LUHMES (cell line): ENCODE measurements around a stretch of chr1.

DNA sequence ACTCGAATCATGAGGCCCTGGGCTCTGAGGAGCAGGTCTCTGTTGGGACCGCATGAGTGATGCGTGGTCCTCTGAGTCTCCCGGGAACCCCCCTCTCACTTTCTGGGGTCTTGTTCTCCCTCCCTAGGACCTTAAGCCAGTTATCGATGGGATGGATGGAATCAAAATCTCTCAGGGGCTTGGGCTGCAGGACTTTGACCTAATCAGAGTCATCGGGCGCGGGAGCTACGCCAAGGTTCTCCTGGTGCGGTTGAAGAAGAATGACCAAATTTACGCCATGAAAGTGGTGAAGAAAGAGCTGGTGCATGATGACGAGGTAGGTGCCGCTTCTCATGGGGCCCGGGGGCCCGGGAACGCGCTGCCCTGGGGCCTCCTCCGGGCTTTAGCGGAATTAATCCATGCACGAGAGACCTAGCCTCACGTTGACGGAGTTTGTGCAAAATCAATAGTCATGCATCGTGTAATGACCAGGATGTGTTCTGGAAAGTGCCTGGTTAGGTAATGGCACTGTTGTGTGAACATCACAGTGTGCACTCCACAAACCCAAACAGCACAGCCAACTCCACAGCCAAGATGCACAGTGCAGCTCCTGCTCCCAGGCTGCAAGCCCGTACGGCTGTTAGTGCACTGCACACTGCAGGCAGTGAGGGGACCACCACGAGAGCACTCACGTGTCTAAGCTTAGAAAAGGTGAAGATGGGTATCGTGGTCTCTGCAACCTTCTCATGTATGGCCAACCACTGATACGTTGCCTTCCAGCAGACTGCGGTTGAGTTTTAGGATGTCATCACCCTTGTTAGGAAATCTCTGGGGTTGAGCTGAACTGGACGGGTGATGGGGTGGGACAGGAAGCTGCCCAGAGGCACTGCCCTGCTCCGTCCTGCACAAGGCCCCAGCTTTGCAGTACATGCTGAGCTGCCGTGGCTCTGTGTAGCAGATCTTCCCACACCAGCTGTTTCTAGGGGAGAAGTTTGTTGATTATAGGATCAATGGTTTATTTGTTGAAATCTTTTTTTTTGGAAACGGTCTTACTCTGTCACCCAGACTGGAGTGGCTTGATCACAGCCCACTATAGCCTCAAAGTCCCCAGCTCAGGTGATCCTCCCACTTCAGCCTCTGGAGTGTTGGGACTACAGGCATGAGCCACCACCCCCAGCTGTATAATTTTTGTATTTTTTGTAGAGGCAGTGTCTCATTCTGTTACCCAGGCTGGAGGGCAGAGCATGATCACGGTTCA is 43.5 kb downstream of the FAAP20 start:
- PRO-cap: no peak

GRCh38 chr1:2230800-2231558 is 2.9 kb downstream of the SKI start:
- PRO-cap: unidirectional peak, minus-strand start at chr1:2231052

- PRO-cap: no peak
Measured at GRCh38 chr1:2233375-2234028, 5.4 kb downstream of the SKI start.

GRCh38 chr1:2238236-2239100 is 10.3 kb downstream of the SKI start:
- PRO-cap: no peak

DNA sequence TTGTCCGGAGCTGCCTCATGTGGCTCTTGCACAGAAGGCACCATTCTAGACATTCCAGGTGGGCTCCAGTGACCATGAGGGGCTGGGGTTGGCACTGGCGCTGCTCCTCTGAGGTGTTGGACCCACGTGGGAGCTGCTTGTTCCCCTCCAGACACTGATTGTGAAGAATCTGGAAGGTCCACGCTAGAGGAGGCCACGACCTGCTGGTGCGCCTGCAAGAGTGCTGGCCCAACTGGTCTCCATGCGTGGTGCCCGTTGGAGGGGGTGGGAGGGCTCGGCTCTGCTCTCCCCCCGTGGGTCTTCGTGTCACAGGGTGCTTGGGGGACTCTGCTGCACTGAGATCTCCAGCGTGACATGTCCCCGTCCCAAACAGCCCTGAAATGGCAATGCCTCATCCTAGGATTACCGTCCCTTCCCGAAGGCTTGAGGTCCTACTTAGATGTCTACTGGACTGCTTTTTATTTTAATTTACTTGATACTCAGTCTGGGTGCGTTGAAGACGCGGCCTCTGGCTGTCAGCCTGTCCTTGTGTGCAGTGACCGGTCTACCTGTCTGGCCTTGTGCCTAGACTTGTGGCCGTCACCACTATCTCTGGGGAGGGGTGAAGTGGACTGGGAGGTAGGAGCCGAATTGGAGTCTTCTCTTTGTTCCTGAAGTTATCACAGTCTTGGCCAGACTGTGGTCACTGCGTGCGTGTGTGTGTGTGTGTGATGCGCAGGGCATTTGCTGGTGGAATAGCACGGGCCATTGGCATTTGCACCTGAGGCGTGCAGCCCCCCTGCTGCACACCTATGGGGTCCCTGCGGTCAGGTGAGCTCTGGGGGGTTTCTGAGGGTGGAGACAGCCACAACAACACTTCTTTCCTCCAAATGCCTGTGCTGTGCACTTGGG is 26.2 kb downstream of the SKI start:
- PRO-cap: no peak

DNA sequence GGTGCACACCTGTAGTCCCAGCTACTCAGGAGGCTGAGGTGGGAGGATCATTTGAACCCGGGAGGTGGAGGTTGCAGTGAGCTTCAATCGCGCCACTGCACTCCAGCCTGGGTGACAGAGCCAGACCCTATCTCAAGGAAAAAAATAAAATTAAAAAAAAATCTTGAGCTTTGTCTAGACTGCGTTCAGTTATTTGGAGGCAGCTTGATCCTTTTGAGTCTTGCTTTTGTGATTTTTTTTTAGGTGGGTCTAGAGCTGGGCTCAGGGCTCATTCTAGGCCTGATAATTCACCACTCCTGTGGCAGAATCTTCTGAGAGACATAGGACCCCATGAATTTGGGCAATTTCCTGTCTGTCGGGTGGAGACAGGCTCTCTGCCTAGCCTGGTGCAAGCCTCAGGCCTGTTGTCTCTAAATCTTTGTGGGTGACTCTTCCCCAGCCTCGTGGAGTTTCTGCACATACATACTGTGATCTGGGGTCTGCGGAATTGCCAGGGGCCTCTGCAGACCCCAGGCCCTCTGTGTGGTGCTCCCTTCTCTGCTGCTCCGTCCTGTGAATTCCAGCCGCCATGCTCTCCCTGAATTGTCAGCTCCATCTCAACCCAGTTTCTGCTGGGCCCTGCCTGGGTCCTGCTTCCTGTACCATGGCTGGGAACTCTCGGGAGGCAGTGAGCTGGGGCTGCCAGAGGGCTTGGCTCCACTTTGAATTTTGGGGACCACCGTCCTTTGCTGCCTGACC is 37.9 kb downstream of the SKI start:
- PRO-cap: no peak

DNA sequence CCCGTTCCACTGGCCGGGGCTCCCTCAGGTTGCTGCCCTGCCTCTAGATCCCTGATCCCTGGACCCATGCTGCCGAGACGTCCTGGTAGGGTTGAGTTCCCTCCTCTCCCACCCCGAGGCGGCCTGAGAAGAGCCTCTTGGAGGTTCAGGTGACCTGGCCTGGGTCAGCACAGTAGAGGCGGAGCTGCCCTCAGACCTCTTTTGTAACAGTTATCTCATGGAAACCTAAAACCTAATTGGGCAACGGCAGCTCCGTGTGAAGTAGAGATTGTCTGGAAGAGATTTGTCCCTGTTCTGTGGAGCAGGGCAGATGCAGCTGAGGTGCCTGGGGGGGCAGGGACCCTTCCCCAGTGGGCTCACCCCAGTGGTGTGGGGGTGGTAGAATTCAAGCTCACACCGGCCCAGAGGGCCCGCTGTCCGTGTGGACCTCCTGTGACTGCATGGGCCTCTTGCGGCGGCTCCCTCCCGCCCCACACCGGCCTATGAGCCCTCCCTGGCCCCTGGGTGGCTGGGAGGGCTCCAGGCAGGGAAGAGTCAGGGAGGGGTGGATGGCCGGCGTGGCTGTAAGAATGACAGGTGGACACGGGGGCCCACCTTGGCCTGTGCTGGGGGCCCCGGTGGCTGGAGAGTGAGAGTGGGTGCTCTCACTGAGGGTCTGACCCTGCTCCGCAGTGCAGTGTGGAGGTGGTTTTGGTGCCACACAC is 56.2 kb downstream of the SKI start:
- PRO-cap: no peak

GRCh38 chr1:2303773-2304050 is 75.6 kb downstream of the SKI start:
- PRO-cap: no peak

- PRO-cap: no peak
Measured at GRCh38 chr1:2304240-2304579, 76.1 kb downstream of the SKI start.

- PRO-cap: no peak
Measured at GRCh38 chr1:2313779-2314309, 77.5 kb downstream of the MORN1 start.

- PRO-cap: bidirectional peak, plus-strand start at chr1:2412803, minus-strand start at chr1:2412569; unidirectional peak, plus-strand start at chr1:2413035; unidirectional peak, plus-strand start at chr1:2413056; unidirectional peak, plus-strand start at chr1:2413070
Measured at GRCh38 chr1:2412636-2413171, 340 bp upstream of the PEX10 start.

DNA sequence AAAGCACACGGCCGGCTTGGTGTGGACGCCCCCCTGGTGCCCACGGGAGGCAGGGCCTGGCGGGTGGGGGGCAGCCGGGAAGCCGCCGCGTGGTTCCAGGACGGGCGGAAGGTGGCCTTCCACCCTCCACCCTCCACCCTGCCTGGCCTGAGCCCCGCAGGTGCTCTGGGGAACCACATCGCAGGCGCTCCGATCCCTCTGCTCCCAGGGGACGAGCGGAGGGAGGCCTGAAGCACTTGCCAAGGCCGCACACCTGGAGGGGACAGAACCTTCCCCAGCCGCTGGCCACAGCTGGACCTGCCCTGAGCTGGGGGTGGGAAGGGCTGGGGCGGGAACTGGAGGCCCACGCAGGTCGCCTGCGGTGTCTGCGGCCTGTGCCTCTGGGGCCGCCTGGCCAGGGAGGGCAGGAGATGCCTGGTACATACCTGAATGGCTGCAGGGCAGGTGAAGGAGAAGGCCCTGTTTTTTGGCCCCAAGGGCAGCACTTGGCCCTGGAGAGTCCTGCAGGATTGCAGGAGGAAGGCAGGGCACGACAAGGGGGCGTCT is 881 bp upstream of the PEX10 start:
- PRO-cap: no peak

DNA sequence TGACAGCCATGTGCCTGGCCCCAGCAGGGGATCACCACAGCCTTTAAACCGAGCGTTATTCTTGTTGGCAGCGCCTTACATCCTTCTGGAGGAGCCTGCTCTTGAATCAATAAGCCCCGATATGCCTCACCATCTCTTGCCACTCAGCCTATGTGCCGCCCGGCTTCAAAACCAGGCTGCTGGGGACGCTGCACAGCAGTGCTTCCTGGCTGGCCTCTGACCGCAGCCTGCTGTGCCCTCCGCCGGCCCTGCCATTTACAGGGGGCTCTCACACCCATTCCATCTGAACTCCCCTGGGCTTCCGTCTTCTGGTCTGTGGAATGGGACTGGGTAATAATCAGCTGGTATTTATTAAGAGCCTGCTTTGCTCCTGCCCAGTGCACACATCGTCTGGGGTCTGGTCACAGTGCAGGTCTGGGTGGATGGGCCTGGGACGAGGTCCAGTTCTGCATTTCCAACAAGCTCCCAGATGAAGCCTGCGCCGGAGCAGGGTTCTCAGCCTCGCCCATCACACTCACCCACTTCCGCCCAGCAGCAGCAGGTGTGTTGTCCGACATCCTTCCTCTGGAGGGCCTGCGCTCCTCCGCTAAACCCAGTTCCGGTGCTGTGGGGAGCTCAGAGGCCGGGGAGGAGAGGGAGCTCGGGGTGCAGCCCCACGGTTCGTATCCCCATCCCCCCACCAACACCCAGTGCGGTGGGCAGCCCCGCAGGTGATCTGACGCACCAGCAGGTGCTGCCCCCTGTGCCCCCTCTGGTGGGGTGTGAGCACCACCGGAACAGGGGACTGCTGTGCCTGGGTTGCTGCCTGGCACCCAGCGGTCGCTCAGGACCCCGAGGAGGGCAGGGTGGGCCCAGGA is 3.2 kb upstream of the PEX10 start:
- PRO-cap: no peak

DNA sequence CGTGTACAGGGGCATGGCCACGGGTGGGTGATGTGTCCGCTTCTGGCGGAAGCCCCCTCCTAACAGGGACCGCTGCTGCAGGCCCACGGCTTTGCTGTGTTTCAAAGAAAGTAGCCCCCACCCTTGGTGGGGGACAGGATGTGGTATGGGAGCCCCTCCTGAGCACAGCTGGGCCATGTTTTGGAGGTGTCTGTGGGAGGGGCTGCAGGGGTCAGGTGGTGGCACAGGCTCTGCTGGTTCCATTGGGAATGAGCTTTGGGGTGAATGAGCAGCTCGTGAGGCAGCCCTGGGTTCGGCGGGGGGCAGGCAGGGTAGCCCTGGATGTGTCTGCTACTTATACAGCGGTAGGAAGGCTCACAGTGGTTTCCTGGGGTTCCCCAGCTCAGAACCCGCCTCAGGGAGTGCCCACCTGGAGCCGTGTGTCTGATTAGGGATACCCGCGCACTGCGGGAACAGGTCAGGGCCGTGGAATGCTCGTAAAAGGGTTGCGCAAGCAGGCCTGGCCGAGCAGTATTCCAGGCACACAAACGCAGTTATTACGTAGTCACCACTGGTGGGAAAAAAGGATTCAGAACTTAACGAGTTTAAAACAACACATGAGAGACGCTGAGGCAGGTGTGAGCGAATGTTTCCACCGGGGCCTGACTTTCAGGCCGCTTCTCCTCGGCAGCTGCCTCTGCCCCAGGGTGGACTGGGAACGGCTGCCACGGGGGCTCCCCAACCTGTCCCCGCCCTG is 18.1 kb downstream of the PLCH2 start:
- PRO-cap: no peak

- PRO-cap: no peak
Measured at GRCh38 chr1:2528656-2529072, 1.4 kb downstream of the HES5 start.

DNA sequence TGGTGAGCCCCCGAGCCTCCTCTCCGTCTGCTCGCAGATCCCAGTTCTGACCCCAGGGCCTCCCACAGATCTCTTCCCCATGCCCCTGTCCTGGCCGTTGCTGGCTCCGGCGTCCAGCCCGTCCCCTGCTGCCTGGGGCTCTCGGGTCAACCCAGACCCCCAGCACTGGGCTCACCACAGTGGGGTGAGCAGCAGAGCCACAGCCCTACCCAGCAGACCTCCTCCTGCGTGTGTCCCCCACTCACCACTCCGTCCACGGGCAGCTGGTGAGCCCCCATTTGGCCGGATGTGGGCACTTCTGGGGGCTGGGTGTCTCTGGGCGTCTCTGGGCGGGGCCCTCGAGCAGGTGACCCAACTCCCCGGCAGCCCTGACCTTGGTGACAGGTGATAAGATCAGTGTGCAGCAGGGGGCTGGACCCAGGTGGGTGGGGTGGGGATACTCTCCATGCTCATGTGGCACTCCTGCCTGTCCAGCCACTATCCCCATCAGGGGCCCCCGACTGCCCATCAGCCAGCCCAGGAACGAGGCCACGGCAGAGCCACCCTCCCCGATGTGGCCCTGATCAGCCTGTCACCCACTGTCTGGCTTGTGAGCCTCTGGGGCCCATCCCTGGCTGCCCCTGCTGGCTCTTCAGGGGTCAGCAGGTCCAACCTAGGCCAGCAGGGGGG is 695 bp downstream of the TNFRSF14 start:
- PRO-cap: no peak

- PRO-cap: no peak
Measured at GRCh38 chr1:2557401-2557928, 1.3 kb downstream of the TNFRSF14 start.

DNA sequence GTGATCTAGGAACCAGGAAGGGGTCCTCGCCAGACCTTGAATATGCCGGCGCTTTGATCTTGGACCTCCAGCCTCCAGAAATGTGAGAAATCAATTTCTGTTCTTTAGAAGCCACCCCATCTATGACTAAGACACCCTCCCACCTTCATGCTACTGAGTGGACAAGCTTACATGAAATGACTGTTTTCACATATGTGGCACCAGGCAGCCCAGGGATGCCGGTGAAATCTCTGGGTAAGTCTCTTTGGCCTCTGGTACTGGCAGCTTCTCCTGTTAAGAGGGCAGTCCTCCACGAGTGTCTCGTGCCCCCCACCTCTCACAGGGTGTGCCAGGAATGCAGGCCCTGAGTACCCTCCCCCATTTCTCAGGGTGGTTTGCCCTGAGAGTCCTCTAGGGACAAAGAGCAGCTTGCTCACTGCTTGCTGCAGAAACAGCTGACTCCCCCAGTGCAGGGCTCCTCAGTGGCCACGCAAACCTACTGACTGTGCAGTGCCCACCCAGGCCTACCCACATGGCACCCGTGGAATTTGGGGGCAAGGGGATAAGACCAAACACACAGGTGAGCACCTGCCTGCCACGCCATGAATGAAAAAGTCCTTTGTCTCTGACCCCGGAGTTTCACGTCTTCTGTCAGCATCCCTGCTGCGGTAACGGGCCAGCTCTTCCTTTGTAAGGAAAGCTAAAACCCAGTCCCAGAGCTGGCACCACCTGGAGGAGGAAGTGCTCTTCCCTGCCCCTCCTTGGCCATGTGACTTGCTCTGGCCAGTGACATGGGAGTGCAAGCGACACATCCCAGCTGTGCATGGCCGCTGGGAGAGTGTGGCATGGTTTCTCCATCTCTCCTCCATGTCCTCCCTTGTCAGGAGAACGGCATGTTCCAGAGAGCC is 3.1 kb upstream of the PRXL2B start:
- PRO-cap: no peak

DNA sequence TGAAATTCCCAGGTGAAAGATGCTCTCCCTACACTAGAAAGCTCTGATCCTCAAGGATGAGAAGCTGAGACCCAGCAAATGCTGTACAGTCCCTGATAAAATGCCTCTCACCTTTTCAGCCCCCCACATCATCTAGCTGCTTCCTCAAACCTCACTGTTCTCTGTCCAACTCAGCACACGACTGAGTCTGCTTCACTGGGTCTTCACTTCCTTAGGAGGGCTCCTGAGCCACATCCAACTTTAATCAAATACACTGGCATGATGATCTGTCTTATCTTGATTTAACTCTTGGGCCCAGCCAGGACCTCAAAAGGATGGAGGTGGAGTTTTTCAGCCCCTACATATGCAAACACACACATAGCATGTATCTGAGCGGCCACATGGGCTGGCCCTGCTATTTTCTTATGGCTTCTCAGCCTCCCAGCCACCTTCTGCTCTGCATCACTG is 2.0 kb upstream of the PRXL2B start:
- PRO-cap: no peak

DNA sequence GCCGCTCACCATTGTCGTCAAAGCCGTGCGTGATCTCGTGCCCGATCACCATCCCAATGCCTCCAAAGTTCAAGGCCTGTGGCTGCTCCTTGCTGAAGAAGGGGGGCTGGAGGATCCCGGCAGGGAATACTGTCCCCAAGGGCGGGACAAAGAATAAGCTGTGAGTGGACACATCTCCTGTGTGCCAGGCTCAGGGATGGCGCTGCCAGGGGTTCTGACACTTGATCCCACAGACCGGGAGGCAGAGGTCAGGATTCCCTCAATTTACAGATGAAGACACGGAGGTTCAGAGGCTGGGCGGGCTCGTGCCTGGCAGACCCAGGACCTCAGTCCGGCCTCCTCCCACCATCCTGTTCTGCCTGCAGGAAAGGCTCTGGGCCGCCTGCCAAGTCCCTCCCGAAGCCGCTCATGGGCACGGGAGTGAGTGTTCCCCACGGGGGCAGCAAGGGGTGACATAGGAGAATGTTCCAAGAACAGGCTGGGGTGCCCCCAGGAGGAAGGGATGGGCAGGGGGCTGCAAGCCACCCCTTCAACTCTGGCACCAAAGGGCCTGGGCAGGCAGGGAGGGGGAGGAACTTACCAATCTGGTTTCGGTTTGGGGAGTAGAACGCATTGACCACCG is 7.3 kb downstream of the PRXL2B start:
- PRO-cap: no peak